Upper lobe of left lung (tissue), 5 donors: Measurements from ENCODE around the gene KIAA0930.

DNA sequence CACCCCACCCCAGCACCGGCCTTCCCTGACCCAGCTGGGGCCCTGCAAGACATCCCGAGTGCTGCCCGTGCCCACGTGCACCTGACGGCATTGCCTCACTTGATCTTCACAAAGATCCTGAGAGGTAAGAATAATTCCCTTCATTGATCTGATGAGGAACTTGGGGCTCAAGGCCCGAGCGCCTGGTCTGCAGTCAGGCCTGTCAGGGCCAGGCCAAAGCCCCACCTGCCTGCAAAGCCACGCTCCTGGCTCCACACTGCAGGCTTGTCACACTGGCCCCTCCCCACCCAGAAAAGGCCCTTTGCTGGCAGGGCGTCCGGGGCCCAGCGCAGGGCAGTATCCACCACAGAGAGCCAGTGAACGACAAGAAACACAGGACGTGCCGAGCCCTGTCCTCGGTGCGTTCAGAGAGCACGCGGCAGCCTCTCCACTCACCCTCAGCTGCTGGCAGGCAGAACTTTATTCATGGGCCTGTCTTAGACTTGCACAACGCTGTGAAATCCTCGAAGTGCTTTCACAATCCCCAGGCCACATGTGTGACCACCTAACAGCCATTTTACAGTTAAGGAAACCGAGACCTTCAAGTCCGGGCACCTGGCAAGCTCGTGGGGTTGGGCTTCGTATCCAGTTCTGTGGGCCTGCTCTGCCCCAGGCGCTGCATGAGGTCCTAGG, 14.8 kb downstream of the KIAA0930 start:
- PRO-cap, 2 experiments, result no peak in any of the 2 experiments
- RAMPAGE, long total RNA, 4 experiments, result no peak in any of the 4 experiments

GRCh38 chr22:45228361-45228713, 12.4 kb downstream of the KIAA0930 start:
- PRO-cap, 2 experiments, result no peak in any of the 2 experiments
- RAMPAGE, long total RNA, 4 experiments, result no peak in any of the 4 experiments

GRCh38 chr22:45235904-45236610, 4.6 kb downstream of the KIAA0930 start:
- PRO-cap, 2 experiments, result no peak in any of the 2 experiments
- RAMPAGE, long total RNA, 4 experiments, result no peak in any of the 4 experiments

DNA sequence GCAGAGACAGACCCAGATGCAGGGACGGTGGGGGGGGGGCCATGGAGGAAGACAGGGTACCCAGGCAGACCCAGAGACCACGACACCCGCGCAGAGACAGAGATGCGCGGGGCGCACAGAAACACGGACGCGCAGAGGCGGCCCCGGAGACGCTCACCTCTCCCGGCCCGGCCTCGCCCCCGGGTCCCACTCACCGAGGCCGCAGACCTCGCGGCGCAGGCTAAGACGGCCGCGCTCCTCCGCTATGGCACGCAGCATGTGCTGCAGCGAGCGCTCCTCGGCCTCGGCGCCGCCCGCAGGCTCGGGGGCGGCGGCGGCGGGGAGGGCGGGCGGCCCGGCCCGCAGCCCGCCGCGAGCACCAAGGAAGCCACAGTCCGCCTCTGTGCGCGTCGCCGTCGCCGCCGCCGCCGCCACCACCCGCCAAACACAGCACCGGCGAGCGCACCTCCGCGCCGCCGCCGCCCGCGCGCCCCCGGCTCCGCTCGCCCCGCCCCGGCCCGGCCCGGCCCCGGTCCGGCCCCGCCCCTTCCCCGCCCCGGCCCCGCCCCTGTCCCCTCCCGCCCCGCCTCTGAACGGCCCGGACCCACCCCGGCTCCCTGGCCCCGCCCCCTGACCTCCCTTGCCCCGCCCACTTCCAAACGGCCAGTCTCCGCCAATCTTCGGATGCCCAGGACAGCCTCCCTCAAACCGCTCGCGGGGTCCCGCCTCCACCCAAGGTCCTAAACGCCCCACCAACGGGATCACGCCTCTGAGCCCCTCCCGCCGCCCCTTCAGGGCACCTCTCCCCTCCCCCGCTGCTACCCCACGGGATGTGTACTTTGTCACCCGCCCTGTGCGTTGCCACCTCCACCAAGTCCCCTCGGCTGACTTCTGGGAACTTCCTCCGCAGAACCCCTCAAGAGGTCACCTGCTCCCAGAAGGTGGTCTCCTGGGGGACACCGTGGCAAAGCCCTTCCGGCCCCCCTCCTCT, at the start of gene KIAA0930:
TSS of gene KIAA0930 (minus strand) at position 449 of the 970 bp plus-strand sequence.
- PRO-cap, 2 experiments, result peak in 2 of 2 experiments; most common plus-strand start position 655 of the sequence (in 1); most common minus-strand start position 428 of the sequence (in 1)
- RAMPAGE, long total RNA, 4 experiments, result start-site peak on the minus strand in 3 of 4 experiments, centred at positions 217 to 467 of the sequence, 5 to 25 reads per replicate

DNA sequence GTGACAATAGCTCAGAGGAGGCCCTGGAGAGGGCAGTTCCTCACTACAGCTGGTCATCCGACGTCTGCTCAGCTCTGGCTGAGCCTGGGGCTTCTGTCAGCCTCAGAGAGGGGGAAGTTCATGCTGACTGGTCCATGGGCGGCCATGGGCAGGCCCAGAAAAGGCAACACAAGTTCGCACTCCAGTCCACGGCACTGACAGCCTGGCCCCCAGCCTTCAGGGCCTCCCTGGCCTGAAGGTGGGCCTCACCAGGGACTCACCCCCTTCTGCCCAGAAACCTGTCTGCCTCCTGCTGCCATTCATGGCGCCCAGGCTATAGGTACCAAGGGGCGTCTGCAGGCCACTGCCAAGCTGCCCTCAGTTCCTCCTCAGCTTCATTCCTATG, 21.6 kb upstream of the KIAA0930 start:
- PRO-cap, 2 experiments, result no peak in any of the 2 experiments
- RAMPAGE, long total RNA, 4 experiments, result no peak in any of the 4 experiments

DNA sequence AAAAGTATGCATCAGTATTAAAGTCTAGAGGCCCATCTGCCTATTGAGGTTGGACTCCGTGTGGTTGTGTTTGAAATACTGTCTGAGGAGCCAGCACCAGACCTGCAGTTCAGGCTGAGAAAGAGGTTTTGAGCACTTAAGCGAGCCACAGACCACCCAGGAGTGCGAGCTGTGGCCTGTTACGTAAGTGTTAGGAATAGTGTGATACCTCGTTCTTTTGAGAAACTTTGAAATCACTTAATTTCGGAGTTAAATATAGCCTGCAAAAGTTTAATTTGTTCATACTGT, 9.0 kb downstream of the FAM118A start:
- PRO-cap, 2 experiments, result no peak in any of the 2 experiments
- RAMPAGE, long total RNA, 4 experiments, result no peak in any of the 4 experiments

GRCh38 chr22:45334541-45335163, 24.9 kb downstream of the FAM118A start:
- PRO-cap, 2 experiments, result no peak in any of the 2 experiments
- RAMPAGE, long total RNA, 4 experiments, result no peak in any of the 4 experiments

DNA sequence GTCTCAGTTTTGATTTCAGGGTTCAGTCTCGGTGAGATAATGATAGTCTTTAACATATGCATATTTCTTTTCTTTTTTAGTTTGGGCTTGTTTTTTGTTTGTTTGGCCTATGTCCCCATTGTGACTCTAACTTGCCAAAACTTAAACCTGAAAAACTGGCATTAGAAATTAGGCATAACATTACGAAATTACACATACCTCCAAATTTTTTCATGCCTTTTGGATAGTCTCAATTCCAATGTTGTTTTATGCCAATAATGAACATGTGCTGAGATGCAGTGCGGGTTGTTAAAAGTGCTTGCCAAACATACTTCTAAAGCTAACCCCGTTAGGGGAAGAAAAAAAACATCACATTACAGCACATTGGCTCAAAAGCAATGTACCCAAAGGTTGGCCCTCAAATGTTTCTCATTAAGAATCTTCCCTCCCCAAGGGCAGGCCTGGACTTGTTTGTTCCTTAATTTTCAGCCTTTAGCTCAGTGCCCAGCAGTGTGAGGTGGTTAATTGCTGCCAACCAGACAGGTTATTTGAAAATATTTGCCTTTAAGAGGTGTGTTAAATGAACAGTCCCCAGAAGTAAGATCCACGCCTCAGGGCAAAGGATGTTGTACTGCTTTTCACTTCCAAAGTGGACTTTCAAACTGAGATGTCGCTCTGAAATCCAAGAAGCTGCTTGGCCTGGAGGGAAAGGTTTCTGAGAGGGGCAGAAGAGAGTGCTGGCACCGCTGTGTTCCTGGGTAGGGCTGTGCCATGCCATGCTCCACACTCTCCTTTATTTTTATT, 33.0 kb upstream of the FBLN1 start:
- PRO-cap, 2 experiments, result no peak in any of the 2 experiments
- RAMPAGE, long total RNA, 4 experiments, result no peak in any of the 4 experiments

- PRO-cap, 2 experiments, result no peak in any of the 2 experiments
- RAMPAGE, long total RNA, 4 experiments, result start-site peak on the plus strand in 1 of 4 experiments, at chr22:45527839-45527918 at its widest, 21 reads per replicate
Observed at GRCh38 chr22:45527695-45528204, 25.1 kb downstream of the FBLN1 start.

- PRO-cap, 2 experiments, result no peak in any of the 2 experiments
- RAMPAGE, long total RNA, 4 experiments, result no peak in any of the 4 experiments
Observed at GRCh38 chr22:45550411-45550728, 47.7 kb downstream of the FBLN1 start.

DNA sequence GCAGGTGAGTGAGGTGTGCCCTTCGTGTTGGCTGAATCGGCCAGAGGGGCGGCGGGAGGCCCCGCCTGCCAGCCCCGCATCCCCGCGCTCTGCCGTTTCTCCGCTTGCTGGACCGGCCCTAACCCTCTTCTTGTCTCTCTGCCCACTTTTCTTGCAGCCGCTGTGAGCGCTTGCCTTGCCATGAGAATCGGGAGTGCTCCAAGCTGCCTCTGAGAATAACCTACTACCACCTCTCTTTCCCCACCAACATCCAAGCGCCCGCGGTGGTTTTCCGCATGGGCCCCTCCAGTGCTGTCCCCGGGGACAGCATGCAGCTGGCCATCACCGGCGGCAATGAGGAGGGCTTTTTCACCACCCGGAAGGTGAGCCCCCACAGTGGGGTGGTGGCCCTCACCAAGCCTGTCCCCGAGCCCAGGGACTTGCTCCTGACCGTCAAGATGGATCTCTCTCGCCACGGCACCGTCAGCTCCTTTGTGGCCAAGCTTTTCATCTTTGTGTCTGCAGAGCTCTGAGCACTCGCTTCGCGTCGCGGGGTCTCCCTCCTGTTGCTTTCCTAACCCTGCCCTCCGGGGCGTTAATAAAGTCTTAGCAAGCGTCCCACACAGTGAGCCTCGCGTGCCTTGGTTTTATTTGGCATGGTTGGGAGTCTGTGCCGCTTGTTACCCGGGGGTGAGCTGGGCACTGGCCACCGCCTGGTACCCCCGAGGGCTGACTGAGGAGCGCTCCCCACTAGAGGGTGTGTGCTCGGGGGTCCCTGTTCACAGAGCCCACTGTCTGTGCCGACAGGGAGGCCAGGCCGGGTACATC, 60.3 kb downstream of the FBLN1 start:
- PRO-cap, 2 experiments, result no peak in any of the 2 experiments
- RAMPAGE, long total RNA, 4 experiments, result no peak in any of the 4 experiments

GRCh38 chr22:45740294-45740662, 68.6 kb downstream of the ATXN10 start:
- PRO-cap, 2 experiments, result no peak in any of the 2 experiments
- RAMPAGE, long total RNA, 4 experiments, result no peak in any of the 4 experiments

DNA sequence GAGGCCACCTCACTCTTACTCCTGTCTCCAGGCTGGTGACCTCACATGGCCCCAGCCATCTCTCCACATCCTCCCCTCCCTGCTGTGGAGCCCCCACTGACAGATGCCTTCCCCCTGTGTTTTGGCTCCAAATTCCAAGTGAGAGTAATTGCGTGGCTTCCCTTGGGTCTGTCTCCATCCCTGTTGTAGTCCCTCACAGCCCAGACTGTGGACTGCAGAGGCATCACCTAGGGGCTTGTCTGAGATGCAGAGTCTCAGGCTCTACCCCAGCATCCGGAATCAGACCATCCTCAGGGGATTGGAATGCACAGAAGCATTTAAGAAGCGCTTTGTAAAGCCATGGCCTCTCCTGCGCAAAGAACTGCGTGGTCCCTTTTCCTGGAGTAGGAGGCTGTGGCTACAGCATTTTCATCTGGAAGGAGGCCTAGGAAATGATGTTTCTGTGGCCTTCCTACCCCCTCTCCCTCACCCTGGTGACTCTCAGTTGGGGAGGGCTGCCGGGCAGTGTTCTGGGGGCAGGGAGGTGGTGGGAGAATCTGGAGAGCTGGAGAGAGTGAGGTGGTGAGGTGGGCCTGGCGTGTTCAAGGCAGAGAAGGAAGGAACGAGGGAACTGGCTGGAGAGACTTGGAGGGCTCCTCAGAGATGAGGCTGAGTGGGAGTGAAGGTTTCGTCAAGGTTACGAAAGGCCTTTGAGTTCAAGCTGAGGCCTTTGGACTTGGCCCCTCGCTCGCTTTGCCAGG, 91.2 kb downstream of the ATXN10 start:
- PRO-cap, 2 experiments, result no peak in any of the 2 experiments
- RAMPAGE, long total RNA, 4 experiments, result no peak in any of the 4 experiments

- PRO-cap, 2 experiments, result no peak in any of the 2 experiments
- RAMPAGE, long total RNA, 4 experiments, result no peak in any of the 4 experiments
Observed at GRCh38 chr22:45843595-45844620, 133.1 kb downstream of the WNT7B start.

DNA sequence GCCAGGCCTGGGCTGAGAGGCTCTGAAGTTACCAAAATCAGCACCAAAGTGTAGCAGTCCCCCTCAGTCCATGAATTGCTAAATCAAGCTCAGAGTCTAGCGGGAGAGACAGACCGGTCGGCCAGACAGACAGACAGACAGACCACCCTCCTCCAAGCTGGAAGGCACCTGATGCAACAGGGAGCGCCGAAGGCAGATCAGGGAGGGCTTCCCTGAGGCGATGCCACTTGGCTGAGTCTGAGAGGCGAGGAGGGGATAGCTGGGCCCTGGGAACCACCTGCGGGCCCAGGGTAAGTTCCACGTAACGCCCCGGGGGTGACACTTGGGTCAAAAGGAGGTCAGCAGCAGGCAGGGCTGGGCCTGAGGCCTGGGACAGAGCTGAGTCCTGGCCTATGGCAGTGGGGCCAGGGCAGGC, 19.1 kb upstream of the WNT7B start:
- PRO-cap, 2 experiments, result no peak in any of the 2 experiments
- RAMPAGE, long total RNA, 4 experiments, result no peak in any of the 4 experiments

DNA sequence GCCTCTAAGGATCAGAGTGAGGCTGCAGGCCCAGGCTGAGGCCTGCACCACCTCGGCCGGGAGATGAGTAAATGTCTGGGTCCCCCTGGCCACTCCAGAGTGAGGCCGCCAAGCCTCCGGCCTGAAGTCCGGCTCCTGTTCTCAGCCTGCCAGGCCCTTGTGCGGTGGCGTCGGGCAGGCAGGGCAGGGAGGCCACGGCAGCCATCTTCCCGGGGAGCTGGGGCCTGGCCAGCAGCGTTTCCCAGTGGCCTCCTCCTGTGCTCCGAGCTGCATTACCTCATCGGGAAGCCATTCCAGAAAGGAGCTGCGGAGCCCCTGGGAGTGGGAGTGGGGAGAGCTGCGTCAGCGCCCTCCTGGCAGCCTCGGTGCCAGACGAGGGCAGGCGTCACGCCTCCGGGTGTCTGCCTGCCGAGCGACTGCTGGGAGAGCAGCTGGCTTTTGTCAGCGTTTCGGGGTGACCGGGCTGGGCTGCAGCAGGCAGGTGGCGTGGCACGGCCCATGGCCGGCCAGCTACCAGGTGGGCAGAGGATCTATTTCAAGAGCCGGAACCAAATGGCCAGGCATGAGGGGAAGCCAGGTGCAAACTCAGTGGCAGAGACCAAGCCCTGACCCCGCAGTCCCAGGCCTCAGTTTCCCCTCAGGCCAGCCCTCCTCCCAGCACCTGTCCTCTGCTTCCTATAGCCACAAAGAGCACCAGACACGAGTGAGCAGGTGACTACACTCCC, 30.9 kb upstream of the WNT7B start:
- PRO-cap, 2 experiments, result peak in 1 of 2 experiments; most common plus-strand start position 444 of the sequence (in 1); most common minus-strand start position 274 of the sequence (in 1)
- RAMPAGE, long total RNA, 4 experiments, result no peak in any of the 4 experiments

DNA sequence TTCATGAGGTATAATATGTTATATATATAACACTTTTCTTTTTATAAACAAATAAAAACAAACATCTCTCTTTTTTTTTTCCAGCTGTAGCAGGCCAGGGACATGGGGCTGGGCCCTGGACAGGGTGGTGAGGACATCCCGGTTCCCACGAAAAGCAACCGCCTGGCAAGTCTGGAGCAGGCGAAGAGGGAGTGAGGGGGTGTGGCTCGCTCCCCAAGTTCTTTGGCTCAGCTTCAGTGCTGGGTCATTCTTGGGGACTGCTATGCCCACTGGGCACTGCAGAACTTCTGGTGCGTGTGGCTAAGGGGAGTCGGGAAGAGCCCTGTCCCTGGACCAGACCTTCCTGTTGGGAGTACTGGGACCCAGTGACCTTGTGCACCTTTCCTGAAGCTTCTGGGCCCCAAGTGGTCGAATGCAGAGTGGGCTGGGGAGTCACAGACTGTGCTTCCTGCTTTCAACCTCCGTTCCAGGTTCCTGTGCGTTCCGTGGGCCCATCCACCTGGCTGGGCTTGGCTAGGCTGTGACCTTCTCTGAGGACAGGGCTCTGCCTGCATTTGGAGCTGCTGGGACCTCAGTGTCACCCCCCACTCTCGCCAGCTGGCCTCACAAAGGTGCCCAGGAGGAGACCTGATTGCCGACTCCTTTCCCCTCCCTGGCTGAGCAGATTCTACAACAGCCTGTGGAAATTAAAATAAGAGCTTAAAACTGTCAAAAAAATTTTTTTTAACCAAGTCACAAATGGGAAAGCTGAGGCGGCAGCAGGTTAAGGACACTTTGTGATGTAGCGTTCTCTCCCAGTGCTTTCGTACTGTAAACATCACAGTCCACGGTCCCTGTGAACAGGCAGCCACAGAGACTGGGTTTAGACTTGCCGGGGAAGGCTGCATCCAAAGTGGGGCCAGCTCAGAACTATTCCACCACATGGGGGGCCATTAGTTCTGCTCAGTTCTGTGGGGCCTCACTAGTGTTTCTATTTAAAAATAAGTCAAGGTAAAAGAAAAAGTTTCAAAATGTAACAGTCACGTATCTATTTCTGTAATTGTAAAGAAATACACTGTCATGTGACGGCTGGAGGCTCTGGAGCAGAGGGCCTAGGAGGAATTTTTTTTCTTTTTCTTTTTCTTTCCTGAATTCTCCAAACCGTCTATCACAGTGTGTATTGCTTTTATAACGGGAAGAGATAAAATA, 63.8 kb upstream of the WNT7B start:
- PRO-cap, 2 experiments, result no peak in any of the 2 experiments
- RAMPAGE, long total RNA, 4 experiments, result no peak in any of the 4 experiments

DNA sequence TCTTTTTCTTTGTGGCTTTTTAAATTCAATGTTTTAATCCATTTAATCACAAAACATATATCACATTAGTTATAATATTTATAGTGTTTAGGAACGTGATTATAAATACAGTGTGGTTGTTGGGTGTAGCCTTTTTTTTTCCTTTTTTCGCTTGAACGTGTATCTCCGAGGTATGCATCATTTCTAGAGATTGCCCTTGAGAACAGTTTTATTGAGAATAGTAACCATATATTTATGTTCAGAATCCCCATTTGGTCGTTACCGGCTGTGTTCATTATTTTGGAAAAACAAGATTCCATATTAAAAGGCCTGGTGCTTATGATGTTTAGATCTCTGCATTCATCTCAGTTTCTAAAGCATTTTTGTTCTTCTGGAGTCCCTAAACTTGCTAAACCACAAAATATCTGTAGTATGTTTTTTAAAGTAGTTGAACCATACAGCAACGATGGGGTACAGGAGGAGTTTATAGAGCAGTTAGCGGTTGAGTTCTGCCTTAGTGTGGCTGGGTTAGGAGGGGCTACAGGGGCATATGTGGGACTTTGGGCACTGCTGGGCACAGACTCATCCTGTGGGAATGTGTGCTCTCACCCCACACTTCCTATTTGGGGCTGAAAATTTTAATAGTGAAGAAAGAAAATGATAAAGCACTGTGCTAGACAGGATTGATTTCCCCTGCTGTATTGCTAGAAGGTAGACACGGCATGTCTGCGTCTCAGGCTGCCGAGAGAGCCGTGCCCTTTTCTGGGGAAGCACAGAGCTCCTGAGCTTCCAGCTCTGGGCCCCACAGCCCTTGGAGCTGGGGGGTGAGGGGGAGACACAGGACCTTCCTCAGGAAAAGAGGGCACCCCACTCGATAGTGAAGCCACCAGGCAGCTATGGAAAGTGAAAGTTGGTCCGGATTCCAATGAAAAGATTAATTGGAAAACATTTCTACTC, 81.5 kb upstream of the PPARA start:
- PRO-cap, 2 experiments, result no peak in any of the 2 experiments
- RAMPAGE, long total RNA, 4 experiments, result no peak in any of the 4 experiments

DNA sequence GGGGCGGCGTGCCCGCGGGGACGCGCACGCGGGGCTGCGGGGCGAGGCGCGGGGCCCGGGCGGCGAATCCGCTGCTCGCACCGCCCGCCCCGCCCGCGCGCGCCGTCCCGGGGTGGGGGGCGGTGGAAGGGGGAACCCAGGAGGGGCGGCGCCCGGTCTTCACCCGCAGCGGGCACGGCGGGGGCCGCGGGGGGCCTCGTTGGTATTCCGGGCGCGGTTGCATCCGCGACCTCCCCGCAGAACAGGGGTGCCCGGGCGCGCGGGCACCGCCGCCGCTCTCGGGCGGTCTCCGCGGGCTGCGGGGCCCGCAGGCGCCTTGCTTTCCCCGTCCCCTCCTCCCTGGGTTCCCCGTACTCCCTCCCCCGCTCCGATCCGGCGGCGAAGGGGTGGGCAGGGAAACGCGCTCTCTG, 79.1 kb upstream of the PPARA start:
- PRO-cap, 2 experiments, result peak in 2 of 2 experiments; most common plus-strand start position 133 of the sequence (in 1); most common minus-strand start position 337 of the sequence (in 1)
- RAMPAGE, long total RNA, 4 experiments, result no peak in any of the 4 experiments

DNA sequence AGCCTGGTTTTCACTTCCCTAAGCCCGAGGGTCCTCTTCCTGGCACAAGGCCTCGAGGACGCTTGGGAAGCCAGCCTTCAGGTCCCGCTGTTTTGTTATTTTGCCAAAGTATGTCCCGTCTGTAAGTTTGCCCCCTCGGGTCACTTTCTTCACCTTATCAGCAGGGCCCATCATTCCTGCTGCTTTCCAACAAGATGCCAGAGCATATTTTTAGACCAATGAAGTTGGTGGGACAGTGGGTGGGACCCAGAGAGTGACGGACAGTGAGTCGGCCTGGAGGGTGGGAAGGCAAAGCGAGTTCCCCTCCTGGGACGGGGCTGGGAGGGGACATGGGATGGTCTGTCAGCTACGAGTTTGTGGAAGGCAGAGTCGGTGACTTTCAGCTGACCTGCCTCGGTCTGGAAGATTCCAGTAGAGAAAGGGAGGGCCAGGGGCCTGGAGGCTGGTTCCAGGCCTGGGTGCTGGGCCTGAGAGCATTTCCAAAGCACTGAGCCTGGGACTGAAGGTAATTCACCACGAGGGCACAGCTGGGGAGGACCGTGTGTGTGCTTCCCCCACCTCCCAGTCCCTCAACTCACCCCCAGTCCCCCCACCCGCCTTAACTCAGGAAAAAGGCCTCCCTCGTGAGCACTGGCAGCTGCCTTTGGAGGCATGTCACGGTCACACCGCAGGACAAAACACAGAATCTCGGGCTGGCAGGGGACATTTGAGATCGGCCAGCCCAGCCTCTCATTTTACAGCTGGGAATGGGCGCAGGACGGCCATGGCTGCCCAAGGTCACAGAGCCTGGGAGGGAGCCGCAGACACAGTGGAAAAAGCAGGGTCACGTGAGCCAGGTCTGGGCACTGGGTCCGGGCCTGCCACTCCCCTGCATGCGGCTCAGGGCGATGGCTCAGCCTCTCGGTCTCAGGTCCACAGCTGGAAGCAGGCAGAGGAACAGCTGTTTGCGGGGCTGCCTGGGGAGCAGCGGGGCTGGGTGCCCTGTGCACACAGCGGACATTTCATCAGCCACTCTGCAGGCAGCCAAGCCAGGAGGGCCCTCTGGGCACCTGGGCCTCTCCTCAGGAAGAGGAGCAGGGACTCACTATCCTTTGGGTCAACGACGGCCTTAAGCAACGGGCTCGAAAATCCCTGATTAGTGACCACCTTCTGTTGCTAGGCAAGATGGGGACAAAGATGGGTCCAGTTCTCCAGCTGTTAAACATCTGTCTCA, 10.7 kb upstream of the PPARA start:
- PRO-cap, 2 experiments, result no peak in any of the 2 experiments
- RAMPAGE, long total RNA, 4 experiments, result no peak in any of the 4 experiments